OVCAR3 (cell line): ENCODE measurements around the gene LY6G5C.

GRCh38 chr6:31632108-31633213 lies 11.9 kb downstream of the PRRC2A start:
- RRBS = no CpG with 5 or more reads among the region's 36 CpGs

DNA sequence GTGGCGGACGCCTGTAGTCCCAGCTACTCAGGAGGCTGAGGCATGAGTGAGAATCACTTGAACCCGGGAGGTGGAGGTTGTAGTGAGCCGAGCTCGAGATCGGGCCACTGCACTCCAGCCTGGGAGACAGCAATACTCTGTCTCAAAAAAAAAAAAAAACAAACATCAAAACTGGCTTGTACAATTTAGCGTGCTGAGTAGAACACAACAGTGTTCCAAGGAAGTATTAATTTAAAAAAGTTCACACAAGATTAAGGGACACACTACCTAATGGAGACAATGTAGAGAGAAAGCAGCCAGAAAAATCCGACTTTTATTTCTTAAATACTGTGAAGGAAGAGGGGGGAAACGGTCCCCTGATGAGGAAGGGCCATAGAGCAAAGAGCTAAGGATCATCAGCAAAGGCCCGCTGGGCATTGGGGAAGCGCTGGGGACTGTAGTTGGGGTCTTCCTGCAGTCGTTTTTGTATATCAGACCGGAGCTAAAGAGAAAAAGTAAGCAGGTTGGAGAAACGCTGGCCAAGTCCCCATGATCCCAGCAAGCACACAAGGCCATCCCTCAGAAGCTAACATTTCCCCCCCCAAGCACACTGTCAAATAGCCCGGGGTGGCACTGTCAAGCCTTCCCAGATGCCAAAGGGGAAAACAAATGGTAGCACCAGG lies 13.6 kb downstream of the BAG6 start:
- RRBS = 100% methylated on average over 2 of the region's 15 CpGs

GRCh38 chr6:31680547-31681082 lies at the start of gene LY6G5C:
LY6G5C (minus strand) TSS chr6:31681067.
- RRBS = no CpG with 5 or more reads among the region's 14 CpGs

- RRBS = no CpG with 5 or more reads among the region's 6 CpGs
Measured at GRCh38 chr6:31697346-31698116, 5.6 kb downstream of the ABHD16A start.

GRCh38 chr6:31711106-31711689 lies 4.0 kb upstream of the LY6G6D start:
- RRBS = 71% methylated on average over 3 of the region's 8 CpGs

DNA sequence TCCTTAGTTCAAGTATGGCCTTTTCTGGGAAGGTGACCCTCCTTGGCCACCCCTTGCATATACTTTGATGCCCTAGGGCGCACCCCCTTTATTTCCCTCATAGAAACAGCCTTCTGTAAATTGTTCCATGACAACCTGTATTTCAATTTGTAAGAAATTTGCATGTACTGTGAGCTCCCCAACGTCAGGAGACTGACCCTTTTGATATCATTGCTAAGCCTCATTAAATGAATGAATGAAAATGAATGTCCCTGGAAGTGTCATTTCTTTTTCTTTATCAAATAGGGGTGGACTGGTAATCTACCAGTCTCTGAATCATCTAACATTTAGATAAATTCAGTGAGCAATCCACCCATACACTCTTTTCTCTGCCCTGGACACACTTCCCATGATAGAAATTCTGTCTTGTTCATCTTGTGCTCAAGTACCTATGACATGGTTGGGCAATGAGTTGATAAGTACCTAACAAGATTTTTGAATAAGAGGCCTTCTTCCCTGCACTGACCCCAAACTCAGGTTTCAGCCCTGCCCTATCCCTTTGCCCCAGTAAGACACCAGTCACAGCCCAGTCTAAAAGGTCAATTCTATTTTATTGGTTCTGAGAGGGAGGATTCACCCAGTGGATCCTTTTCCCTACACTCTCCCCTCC lies 2.5 kb downstream of the DDAH2 start:
- RRBS = no CpG with 5 or more reads among the region's 2 CpGs

- RRBS = 83% methylated on average over 2 of the region's 10 CpGs
Measured at GRCh38 chr6:31736770-31737317, 514 bp upstream of the CLIC1 start.

DNA sequence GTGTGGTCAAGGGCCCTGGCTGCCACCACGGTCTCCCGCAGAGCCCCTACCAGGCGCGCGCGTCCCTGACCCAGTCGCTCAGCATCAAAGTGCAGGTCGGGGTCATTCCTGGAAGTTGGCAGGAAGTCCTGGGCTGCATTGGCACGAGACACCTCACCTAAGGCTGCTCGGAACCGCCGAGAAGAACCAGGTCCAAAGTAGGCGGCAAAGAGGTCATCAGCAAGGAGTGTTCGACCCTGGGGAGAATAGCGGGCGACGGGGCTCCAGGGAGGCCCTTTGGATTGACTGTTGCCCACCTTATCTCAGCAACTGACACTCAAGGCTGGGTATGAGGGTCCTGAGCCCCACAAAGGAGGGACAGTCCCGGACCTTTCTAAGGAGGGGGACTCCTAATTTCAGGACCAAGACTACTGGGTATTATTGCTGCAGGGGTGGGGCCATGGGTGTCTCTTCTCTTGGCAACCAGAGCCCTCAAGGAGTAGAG lies 1.1 kb downstream of the VWA7 start:
- RRBS = no CpG with 5 or more reads among the region's 18 CpGs

GRCh38 chr6:31792562-31793140 lies 2.9 kb downstream of the VARS1 start:
- RRBS = no CpG with 5 or more reads among the region's 16 CpGs

- RRBS = no CpG with 5 or more reads among the region's 10 CpGs
Measured at GRCh38 chr6:31814682-31814948, 468 bp downstream of the HSPA1L start.

DNA sequence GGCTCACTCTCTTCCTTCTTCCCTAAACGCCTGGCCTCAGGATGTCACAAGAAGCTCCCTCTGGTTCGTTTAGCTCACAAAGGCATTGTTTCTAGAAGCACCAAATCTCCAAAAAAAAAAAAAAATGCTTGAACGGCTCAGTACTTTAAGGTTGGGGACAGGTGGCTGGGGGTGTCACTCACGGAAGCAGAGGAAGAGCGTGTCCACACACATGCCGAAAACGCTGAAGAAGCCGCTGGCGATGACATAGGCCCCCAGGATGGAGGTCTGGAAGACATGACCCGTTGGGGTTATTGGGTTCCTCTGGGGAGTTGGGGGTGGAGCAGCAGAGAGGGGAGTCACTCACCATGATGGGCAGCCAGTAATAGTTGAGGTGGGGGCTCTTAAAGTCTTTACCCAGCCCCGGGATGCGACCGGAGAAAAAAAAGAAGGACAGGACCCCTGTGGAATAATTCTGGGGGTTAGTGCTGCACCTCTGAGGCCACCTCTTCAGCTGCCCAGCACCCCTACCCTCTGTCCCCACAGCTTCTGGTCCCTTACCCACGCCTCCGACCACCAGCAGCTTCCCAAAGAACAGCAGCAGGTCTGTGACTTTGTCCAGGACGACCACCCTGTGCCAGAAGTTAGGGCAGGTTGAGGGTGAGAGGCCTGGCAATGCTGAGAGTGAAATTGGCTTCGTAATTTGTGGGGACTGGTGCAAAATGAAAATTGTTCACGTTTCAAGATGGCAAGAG lies 2.0 kb upstream of the NEU1 start:
- RRBS = no CpG with 5 or more reads among the region's 18 CpGs

GRCh38 chr6:31866137-31866429 lies 3.5 kb upstream of the NEU1 start:
- RRBS = no CpG with 5 or more reads among the region's 7 CpGs

- RRBS = no CpG with 5 or more reads among the region's 17 CpGs
Measured at GRCh38 chr6:31900796-31901190, 1.1 kb downstream of the ZBTB12 start.

DNA sequence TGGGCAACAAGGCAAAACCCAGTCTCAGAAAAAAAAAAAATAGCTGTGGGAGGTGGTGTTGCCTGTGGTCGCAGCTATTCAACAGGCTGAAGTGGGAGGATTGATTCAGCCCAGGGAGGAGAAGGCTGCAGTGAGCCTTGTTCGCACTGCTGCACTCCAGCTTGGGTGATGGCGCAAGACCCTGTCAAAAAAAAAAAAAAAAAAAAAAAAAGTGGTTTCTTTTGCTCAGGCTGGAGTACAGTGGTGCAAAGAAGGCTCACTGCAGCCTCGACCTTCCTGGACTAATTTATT lies 5.5 kb upstream of the ZBTB12 start:
- RRBS = no CpG with 5 or more reads among the region's 4 CpGs

- RRBS = no CpG with 5 or more reads among the region's 6 CpGs
Measured at GRCh38 chr6:31967563-31968317, 4.2 kb downstream of the DXO start.

GRCh38 chr6:31970521-31970931 lies 1.4 kb downstream of the DXO start:
- RRBS = no CpG with 5 or more reads among the region's 6 CpGs

DNA sequence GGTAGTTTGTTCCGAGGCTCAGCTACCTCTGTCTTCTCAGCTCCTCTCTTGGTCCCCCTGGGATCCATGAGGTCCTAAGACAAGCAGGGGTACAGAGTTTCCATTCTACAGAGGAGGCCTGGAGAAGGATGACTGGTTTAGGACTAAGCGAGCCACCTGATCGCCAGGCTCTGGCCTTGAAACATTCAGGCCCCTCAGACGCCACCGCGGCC lies 424 bp downstream of the DXO start:
- RRBS = no CpG with 5 or more reads among the region's 6 CpGs

- RRBS = no CpG with 5 or more reads among the region's 7 CpGs
Measured at GRCh38 chr6:32104588-32105006, 4.5 kb downstream of the TNXB start.

GRCh38 chr6:32148465-32149007 lies 3.2 kb downstream of the PRRT1 start:
- RRBS = no CpG with 5 or more reads among the region's 23 CpGs

GRCh38 chr6:32189068-32189502 lies 917 bp downstream of the PBX2 start:
- RRBS = 12% methylated on average over 3 of the region's 6 CpGs